HEK293 (cell line): ENCODE data around the gene ESM1.

DNA sequence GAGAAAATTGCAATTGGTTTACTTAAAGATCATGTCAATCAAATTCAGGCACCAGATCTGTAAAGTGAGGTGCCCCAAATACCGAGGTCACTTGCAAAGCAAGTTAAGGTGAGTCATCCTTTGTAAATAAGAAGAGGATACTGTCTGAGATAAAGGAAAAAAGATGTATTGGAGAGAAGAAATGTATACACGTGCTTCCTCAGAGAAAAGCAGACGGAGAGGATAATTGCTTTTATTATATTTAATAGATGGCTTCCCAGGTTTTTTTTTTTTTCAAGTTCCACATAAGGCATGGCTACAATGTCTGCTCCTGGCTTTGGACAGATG lies 363.2 kb upstream of the ITGA1 start:
- PRO-cap: no peak
- RRBS, 2 experiments: no CpG with 5 or more reads among the region's 3 CpGs

DNA sequence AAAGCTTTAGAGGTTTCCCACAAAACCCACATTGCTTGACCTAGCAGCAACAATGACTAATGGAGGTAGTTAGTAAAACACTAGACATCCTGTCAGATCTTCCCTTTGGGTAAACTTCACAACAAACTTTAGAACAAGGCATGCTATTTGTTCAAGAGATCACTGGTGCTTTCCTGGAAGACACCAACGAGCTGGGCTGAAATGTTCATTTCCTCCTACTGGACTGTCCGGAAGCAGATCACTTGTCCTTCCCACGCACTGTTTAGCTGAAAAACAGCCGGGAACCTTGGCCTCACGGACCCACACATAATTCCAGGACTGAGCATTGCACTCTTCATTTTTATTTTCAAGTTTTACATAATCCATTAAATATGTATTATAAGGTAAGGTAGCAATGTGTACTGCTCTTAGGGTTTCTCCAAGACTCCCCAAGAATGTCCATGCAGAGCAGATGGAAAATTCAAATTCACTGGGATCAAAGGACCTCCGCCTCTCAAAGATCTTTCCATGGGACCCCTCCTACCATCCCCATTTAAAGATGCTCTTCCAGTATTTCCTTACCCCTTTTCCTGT lies 78.0 kb upstream of the ITGA1 start:
- PRO-cap: no peak
- RRBS, 2 experiments: 91% methylated on average over 3 of the region's 6 CpGs; no CpG with 5 or more reads in 1 of the 2 experiments

DNA sequence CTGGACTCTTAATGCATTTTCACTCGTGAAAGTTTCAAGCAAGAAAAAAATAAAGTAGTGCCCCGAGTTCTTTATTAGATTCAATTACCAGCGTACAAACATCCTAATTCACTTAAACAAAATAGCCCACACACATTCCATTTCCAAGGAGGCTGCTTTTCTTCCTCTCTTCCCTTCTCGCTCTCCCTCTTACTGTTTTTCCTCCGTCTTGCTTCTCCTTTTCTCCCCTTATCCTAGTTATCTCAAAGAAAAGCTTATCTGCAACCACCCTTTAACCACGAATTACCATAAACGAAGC lies 461 bp upstream of the ITGA1 start:
- PRO-cap: no peak
- RRBS, 2 experiments: no CpG with 5 or more reads among the region's 7 CpGs

GRCh38 chr5:52881668-52882134 lies 94.0 kb downstream of the ITGA1 start:
- PRO-cap: no peak
- RRBS, 2 experiments: no CpG with 5 or more reads among the region's 5 CpGs

DNA sequence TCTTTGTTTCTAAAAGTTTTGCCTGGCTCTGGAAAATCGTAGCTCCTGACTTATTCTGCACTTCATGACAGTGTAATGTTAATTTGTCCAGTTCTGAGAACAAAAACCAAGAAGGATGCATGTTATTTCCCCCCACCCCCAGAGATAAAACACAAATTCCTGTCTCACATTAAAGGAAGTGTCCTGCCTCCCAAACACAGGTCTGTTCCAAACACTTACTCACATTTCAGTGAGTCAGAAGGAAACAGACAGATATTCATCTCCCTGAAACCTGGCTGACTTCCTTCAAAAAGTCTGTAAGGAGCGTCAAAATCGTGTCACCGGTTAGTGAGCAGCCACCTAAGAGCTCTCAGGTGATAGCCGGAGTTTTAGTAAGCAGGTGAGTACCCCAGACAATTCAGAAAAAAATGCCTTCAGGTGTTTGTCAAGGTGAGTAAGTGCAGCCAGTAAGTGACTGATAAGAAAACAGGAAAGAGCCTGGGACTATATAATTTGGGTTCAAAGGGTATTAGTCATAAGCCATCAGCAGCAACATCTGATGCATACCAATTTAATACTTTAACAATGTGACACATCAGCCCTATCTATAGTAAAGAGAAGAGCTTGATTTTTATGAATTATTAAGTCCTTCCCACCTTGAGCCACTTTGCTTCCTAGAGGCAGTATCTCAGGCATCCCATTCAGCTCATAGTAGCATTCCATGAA lies 1.4 kb upstream of the ITGA2 start:
- PRO-cap: no peak
- RRBS, 2 experiments: 0 to 43% methylated on average over 1 of the region's 5 CpGs

- PRO-cap: no peak
- RRBS, 2 experiments: no CpG with 5 or more reads among the region's 3 CpGs
Measured at GRCh38 chr5:53276837-53277279, 167.3 kb upstream of the MOCS2 start.

GRCh38 chr5:53479038-53479373 lies 1.4 kb upstream of the FST start:
- PRO-cap: no peak
- RRBS, 2 experiments: no CpG with 5 or more reads among the region's 7 CpGs

DNA sequence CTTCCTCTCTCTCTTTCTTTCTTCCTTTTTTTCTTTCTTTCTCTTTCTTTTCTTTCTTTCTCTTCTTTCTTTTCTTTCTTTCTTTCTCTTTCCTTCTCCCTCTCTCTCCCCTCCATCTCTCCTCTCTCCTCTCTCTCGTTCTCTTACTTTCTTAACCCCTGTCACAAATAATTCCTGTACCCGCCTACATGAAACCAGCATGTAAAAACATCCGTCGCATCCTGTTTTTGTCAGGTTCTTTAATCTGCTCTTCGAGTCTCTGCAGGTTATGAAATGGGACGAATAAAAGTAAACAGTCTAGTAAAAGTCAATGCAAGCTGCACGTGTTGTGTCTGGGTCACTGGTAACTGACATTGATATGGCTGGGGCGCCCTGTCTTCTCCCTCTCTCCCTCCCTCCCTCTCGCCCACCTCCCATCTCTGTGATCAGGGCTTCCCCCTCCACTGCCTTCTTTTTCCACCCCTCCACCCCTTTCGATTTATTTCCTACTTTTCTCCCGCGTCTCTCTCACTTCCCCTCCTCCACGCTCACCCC lies 1.9 kb downstream of the FST start:
- PRO-cap: no peak
- RRBS, 2 experiments: no CpG with 5 or more reads among the region's 13 CpGs

- PRO-cap: no peak
- RRBS, 2 experiments: no CpG with 5 or more reads among the region's 1 CpG
Measured at GRCh38 chr5:53874238-53874901, 313.9 kb downstream of the NDUFS4 start.

- PRO-cap: no peak
- RRBS, 2 experiments: no CpG with 5 or more reads among the region's 2 CpGs
Measured at GRCh38 chr5:53911525-53911899, 351.1 kb downstream of the NDUFS4 start.

DNA sequence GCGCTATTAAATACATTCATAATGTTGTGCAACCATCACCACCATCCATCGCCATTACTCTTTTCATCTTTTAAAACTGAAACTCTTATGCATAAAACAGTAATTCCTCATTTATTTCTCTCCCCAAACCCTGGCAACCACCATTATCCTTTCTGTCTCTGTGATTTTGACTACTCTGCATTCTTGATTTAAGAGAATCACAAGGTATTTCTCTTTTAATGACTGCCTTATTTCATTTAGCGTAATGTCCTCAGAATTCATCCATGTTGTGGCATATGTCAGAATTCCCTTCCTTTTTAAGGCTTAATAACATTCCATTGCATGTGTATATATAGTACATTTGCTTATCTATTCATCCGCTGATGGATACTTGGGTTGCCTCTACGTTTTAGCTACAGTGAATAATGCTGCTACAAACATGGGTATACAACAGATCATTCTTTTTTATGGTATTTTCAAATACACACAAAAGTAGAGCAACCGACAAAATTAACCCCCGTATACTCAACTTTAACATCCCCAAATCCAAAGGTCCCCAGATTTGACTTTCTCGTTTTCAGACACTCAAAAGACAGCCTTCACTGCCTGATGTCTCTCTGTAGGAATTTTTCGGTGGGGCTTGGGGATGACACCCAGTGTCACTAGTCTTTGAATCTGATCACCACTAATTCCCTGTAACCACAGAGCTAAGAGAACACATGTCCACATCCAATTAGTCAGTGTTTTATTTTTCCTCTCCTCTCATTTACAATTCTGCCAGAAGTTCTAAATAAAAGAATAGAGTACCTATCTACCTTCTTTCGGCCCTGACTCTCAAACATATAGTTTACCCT lies 324.8 kb downstream of the ARL15 start:
- PRO-cap: no peak
- RRBS, 2 experiments: no CpG with 5 or more reads among the region's 10 CpGs

- PRO-cap: no peak
- RRBS, 2 experiments: no CpG with 5 or more reads among the region's 3 CpGs
Measured at GRCh38 chr5:53997066-53997730, 313.2 kb downstream of the ARL15 start.

- PRO-cap: no peak
- RRBS, 2 experiments: no CpG with 5 or more reads among the region's 2 CpGs
Measured at GRCh38 chr5:54220339-54220565, 90.1 kb downstream of the ARL15 start.

GRCh38 chr5:54220566-54220963 lies 89.8 kb downstream of the ARL15 start:
- PRO-cap: no peak
- RRBS, 2 experiments: no CpG with 5 or more reads among the region's 7 CpGs

GRCh38 chr5:54457011-54457655 lies 1.6 kb downstream of the HSPB3 start:
- PRO-cap: no peak
- RRBS, 2 experiments: no CpG with 5 or more reads among the region's 4 CpGs

GRCh38 chr5:54458041-54458768 lies 2.7 kb downstream of the HSPB3 start:
- PRO-cap: no peak
- RRBS, 2 experiments: no CpG with 5 or more reads among the region's 2 CpGs

GRCh38 chr5:54518794-54519519 lies 1.4 kb downstream of the SNX18 start:
- PRO-cap: unidirectional peak, plus-strand start at chr5:54519108
- RRBS, 2 experiments: 96 to 98% methylated on average over 9 to 16 of the region's 51 CpGs

GRCh38 chr5:54526470-54527281 lies 9.1 kb downstream of the SNX18 start:
- PRO-cap: no peak
- RRBS, 2 experiments: no CpG with 5 or more reads among the region's 6 CpGs

DNA sequence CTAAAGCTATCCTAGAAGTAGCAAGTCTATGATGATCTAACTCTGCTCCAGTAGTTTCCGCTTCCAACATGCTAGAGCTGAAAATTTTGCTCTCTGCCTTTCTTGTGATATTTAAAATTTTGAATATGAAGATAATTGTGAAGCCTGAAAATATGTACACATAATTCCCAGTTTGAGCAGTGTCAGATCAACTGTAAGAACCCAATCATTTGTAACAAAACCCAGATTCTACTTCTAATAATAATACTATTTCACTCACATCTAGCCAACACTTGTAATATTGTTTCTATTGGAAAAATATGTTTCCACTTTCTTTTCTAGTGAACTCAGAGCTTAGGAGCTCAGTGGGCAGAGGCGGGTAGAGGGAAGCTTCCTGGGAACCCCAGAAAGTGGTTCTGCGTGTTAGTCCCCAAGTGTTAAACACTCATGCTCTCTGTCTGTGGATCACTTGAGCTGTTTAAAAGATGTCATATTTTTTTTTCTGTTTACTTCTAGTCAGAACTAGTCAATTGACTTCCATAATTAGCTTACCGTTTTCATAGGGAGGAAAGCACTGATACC lies 20.5 kb downstream of the SNX18 start:
- PRO-cap: no peak
- RRBS, 2 experiments: no CpG with 5 or more reads among the region's 4 CpGs

DNA sequence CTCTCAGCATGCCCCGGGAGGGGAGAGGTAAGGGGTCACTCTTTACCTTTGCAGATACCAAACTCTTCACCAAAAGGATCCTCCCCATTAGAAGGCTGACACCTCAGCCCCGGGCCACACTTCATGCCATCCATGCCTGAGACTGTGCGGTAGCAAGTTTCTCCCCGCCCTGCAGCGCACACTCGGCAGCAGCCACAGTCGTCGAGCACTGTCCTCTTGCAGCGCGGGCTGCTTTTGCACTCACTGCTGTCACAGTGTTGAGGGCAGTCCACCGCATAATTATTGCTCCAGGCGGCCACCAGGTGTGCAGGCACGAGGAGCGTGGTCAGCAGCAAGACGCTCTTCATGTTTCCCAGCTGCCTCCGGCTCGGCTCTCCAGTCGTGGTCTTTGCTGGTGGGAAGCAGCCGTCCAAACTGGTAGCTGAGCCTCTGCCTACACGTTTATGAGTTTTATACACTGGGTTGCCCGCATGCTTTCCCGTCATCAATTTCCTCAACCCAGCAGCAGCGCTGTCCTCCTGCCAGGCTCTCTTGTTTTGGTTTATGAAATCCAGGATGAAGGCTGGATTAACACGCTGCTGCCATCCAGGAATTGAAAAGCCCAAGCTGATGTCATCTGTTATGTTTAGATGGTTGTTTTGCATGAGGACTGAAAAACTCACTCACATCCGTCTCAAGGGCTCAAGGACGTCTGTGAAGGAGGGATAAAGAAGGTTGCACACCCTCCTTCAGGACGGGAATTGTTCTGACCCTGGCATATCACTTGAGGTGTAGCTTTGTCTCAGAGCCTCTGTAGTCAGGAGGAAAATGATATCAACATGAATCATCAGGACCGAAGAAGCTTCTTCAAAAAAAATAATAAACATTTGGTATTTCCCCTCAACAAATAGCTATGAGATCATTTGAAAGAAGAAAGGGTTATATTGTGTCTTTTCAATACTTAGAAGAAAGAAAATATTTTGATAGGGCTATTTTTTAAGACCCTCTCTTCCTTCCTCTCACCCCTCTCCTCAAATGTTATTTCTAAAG lies at the start of gene ESM1:
Gene ESM1 (minus strand): TSS at position 423 of the 1,029 bp plus-strand sequence.
- PRO-cap: unidirectional peak, minus-strand start at position 236 of the sequence; bidirectional peak, plus-strand start at position 378 of the sequence, minus-strand start at position 236 of the sequence
- RRBS, 2 experiments: 3 to 5% methylated on average over 2 of the region's 28 CpGs